Measurements from ENCODE around the genes CCR8, MOBP and MYRIP.

DNA sequence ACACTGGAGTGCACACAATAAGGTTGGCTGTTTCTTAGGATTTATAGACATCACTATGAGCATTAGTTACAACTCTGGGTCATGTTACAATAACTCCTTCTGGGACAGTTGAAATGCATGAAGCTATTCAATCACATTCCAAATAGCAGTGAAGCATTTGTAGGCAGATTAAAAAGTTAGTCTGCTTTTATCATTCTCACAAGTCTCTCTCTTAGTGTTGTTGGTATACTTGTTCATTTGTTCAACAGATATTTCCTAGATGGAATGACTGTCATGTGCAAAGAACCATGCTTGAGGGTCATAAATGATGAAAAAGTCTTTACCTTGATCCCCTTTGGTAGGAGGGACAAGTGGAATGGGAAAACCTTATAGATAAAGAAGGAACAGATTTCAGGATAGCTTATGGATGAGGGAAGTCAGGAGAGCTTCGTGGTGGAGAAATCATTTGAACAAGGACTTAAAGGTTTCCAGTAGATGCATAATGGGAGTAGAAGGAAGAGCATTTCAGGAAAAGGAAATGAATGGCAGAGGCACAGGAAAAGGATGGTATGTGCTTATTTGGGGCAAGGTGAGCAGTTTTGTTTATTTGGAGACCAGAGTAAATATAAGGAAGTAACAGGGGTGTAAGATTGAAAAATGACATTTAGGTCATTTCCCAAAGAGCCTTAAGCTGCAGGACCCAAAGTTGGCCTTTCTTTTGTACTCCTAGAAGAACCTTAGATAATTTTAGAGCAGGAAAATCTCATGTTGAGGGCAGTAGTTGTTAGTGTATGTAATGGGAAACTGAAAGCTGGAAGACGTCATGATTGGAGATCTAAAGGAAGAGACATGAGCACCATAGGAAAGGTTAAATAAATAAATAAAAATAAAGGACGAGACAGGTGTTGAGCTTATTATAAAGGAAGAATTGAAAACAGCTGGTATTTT is 26.9 kb downstream of the GORASP1 start:
CAGE:
- cytosol, long polyA minus RNA, result no peak
- cytosol, long polyA plus RNA, result no peak
- long polyA plus RNA, result no peak
- nucleus, long polyA minus RNA, result no peak
- nucleus, long polyA plus RNA, result no peak

DNA sequence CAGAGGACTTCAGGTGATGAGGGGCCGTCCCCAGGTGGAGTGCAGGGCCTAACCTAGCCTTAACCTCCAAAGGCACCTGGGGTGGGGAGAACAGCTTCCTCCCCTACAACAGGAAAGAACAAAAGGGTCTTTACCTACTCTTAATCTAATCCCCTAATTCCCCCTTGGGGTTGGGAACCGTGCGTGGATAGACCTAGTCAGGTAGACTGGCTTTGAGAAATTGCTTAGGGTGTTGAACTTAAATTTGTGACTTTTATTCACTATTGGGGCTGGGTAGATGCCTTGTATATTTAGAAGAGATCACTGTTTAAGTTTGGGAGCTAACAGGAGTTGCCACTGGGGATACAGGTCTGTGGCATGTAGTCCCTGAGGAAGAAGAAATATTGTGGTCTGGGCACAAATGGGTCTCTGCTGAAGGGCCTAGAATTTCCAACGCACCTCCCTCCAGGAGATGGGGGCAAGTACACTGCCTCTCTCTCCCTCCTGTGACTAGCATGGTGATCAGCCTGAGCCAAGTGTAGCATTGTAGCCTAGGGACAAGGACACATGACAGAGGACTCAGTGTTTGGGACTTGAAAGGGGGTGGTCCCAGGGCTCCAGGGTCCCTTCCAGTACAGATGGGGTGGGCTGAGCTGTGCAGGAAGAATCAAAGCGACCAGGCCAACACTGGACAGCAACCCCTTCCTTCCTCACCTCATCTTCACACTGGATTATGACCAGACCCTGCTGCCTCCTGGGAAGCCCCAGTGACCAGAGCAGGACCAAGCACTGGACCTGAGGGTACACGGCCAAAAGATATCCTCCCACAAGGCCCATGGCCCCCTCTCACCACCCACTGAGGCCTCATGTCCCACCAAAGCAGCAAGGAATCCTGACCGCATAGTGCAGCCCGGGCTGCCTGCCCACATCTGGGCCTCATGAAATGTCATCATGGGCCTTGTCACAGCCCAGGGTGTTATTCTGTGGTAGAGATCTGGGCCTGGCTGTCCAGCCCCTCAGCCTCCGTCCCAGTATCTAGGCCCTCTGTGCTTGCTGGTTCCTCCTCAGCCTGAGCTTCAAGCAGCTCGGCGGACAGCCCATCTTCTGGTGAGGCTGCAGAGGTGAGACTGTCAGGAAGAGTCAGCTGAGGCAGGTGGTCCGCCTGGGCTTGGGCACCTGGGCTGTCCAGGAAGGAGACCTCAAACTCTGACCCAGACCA is 9.7 kb downstream of the GORASP1 start:
CAGE:
- cytosol, long polyA minus RNA, result no peak
- cytosol, long polyA plus RNA, result no peak
- long polyA plus RNA, result no peak
- nucleus, long polyA minus RNA, result no peak
- nucleus, long polyA plus RNA, result no peak

DNA sequence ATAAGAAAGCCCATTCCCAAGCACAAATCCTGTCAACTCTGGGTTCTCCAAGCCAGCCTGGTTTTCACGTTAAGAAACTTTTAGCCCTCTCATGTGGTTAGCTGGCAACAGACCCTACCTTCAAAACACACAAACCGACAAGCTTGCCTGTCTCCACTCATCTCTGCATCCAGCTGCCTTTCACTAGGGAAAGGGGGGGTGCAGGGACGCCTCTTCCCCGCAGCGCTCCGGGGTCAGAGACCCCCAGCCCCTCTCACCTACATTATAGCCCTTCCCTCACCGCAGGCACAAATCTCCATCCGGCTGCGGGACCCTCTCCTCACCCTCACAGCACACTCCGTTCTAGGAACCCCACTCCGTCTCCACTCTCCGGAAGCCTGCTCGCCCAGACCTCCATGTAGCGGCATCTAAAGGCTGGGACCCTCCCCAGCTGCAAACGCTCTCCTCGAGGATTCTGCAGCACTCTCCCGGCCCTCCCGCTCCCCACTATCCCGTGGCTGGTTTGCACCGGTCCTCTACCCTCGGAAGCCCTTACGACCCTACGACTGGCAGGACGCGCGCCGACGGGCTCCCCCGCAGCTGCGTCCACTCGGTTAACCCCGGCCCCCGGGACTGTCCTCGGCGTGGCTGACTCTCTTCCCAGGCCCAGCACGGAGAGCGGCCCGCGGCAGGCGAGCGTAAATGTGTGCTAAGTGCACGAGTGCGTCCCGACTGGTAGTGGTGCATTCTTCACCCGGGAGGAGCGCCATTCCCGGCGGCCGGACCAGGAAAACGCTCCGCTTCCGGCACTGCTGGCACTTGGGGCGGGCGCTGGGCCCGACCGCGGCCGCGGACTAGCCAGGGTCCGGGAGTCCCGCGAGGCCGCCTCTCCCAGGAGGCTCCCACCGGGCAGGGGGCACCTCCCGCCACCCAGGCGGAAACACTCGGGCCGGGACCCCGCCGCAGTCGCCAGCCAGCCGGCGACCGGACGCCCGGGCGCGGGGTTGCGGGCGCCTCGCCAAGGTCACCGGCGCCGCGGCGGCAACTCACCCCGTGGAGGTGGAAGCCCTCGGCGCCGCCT is 647 bp downstream of the GORASP1 start:
CAGE:
- cytosol, long polyA minus RNA, result no peak
- cytosol, long polyA plus RNA, result no peak
- long polyA plus RNA, result no peak
- nucleus, long polyA minus RNA, result no peak
- nucleus, long polyA plus RNA, result no peak

DNA sequence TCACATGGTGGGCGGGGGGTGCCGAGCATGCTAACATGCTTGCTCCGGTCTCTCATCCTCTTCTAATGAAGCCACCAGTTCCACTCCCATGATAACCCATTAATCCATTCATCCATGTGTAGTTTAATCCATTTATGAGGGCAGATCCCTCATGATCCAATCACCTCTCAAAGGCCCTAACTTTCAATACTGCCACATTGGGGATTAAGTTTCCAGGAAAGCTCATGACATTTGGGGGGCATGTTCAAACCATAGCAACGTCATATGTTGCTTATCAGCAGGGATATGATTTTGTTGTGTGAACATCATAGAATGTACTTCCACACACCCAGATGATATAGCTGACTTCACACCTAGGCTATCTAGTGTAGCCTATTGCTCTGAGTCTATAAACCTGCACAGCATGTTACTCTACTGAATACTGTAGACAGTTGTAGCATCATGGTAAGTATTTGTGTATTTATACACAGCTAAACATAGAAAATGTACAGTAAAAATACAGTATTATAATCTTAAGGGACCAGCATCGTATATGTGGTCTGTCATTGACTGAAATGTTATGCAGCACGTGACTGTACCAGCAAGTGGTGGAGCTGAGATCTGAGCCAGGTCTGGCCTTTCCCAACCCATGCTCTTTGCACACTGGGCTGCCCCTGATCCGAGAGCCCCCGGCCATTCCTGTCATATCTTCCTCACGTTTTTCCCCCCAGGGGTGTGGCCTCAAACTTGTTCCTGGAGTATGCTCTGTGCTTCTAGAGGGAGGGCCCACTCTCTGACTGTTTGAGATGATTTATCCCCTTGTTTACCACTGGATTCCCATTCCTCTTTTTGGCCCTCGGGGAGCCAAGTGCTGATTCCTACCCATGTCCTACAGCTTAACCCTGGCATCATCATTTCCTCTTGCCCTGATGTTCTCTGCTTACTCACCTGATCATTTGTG is 21.4 kb downstream of the CSRNP1 start:
CAGE:
- cytosol, long polyA minus RNA, result no peak
- cytosol, long polyA plus RNA, result no peak
- long polyA plus RNA, result no peak
- nucleus, long polyA minus RNA, result no peak
- nucleus, long polyA plus RNA, result no peak

DNA sequence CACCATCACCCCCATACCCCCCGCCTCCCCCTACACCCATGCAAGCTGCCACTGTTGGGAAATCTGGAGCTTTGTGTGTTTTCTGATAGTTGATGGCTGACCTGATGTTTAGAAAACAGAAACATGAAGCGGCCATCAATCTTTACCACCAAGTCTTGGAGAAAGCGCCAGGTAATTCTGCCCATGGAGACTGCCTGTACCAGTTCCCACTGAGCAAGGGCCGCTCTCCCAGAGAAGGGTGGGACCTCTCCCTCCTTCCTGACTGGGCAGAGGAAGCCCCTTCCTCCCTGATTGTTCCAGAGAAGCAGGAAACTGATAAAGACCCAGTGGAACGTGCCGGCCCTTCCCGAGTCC is 18.4 kb downstream of the CSRNP1 start:
CAGE:
- cytosol, long polyA minus RNA, result no peak
- cytosol, long polyA plus RNA, result no peak
- long polyA plus RNA, result no peak
- nucleus, long polyA minus RNA, result no peak
- nucleus, long polyA plus RNA, result no peak

DNA sequence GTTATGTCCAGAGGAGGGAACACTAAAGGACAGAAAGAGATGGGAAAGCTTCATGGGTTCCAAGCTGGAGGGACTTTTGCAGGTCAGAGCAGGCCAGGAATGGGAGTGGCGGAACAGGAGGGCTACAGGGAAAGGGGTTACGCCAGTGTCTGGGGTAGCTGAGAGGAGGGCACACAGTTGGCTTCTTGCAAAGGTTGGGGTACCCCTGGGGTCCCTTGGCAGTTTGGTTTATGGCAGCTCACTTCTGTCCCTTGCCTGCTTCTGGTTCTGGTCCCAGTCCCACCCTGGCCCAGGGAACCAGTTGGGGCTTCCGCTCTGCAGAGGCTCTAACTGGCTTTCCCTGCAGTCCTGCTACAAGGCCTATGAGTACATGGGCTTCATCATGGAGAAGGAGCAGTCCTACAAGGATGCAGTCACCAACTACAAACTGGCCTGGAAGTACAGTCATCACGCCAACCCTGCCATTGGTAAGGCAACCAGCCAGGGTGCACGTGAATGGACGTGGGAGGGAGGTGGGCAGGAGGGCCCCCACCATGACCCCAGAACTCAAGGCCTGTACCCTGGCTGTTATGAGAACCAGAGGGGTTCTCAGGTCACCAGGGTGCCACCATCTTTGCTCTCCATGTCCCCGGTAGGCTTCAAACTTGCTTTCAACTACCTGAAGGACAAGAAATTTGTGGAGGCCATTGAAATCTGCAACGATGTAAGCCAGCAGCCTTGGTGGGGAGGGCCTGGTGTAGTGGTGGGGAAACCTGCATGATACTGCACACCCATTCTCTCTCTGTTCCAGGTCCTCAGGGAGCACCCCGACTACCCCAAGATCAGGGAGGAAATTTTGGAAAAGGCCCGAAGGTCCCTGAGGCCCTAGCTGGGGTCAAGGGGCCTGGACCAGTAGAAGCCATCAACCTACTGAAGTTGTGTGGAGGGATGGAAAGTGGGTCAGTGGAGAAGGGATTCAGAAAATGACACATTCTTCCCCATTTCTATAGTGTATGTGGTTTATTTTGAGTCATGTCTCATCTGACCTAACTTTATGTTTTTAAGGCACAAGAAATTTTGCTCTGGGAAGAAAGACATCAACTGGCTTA is 15.1 kb downstream of the CSRNP1 start:
CAGE:
- cytosol, long polyA minus RNA, result no peak
- cytosol, long polyA plus RNA, result no peak
- long polyA plus RNA, result no peak
- nucleus, long polyA minus RNA, result no peak
- nucleus, long polyA plus RNA, result no peak

CAGE:
- cytosol, long polyA minus RNA, result no peak
- cytosol, long polyA plus RNA, result no peak
- long polyA plus RNA, result no peak
- nucleus, long polyA minus RNA, result no peak
- nucleus, long polyA plus RNA, result no peak
Observed at GRCh38 chr3:39167094-39167716, 13.8 kb upstream of the CSRNP1 start.

GRCh38 chr3:39189937-39190294 is 2.5 kb downstream of the XIRP1 start:
CAGE:
- cytosol, long polyA minus RNA, result no peak
- cytosol, long polyA plus RNA, result no peak
- long polyA plus RNA, result no peak
- nucleus, long polyA minus RNA, result no peak
- nucleus, long polyA plus RNA, result no peak

DNA sequence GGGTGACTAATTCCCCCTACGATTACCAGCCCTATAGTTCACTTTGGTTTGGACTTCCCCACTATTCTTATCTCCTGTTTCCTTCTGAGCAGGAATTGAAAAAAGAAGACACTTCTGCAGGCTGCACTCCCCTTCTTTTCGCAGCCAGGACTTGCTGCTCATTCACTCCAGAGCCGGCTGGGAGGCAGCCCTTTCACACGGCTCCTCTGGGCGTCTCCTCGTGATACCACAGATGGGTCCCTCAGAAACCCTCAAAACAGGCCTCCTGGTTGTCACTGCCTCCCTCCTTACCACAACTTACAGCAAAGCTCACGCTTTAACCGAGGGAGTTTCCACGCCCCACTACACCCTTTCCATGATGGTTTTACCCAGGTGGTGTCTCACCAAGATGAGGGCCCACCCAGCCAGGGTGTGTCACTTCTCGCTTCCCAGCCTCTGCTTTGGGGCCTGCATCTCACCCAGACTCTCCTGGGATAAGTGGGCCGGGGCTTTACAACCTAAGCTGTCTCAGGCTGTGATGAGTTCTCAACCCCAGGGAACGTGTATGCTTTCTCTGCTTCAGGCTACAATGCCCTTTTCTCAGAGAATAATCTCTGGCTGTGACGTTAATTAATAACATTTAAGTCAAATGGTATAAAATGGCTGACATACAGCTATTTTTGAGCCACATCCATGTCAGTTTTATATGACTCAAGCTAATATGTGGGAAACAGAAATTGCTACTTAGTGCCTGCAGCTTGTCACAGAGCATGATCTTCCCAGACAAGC is 11.9 kb downstream of the CX3CR1 start:
CAGE:
- cytosol, long polyA minus RNA, result no peak
- cytosol, long polyA plus RNA, result no peak
- long polyA plus RNA, result no peak
- nucleus, long polyA minus RNA, result no peak
- nucleus, long polyA plus RNA, result no peak

DNA sequence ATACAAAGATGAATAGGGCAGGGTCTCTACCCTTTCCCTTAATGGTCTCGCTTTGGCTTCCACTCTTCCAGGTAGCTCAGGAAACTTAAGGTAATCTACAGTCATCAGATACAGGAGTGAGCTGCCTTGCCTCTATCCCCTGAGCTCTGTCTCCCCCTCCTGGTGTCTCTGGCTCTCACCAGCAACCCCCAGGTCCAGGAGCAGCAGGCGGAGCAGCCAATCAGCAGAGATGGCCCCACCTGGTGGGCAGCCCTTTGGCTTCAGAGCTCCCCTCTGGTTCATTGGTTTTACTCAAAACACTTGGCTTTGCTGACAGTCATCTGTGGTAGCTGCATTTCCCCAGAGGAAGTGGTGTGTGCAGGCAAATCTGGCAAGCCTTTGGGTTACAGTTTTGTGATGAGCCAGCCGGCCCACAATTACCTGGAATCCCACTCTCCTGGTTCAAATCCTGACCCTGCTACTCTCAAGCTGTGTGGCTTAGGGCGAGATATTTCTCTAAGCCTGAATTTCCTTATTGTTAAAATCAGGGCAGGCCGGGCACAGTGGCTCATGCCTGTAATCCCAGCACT is 8.6 kb upstream of the CX3CR1 start:
CAGE:
- cytosol, long polyA minus RNA, result no peak
- cytosol, long polyA plus RNA, result no peak
- long polyA plus RNA, result no peak
- nucleus, long polyA minus RNA, result no peak
- nucleus, long polyA plus RNA, result no peak

GRCh38 chr3:39290141-39290629 is 10.3 kb upstream of the CX3CR1 start:
CAGE:
- cytosol, long polyA minus RNA, result no peak
- cytosol, long polyA plus RNA, result no peak
- long polyA plus RNA, result no peak
- nucleus, long polyA minus RNA, result no peak
- nucleus, long polyA plus RNA, result no peak

DNA sequence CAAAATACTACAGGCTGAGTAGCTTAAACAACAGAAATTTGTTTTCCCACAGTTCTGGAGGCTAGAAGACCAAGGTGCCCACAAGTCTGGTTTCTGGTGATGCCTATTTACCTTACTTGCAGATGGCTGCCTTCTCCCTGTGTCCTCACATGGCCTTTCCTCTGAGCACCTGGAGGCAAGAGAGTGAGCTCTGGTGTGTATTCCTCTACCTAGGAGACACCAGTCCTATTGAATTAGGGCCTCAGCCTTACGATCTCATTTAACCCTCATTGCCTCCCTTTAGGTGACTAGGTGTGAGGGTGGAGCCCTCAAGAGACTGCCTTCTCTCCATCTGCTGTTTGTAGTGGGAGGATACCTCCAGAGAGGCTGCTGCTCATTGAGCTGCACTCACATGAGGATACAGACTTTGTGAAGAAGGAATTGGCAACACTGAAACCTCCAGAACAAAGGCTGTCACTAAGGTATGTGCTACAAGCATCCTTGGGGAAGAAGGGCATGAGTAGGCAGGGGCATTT is at the start of gene CCR8:
Gene CCR8 (plus strand): TSS at position 341 of the 515 bp plus-strand sequence.
CAGE:
- cytosol, long polyA minus RNA, result no peak
- cytosol, long polyA plus RNA, result no peak
- long polyA plus RNA, result no peak
- nucleus, long polyA minus RNA, result no peak
- nucleus, long polyA plus RNA, result no peak

DNA sequence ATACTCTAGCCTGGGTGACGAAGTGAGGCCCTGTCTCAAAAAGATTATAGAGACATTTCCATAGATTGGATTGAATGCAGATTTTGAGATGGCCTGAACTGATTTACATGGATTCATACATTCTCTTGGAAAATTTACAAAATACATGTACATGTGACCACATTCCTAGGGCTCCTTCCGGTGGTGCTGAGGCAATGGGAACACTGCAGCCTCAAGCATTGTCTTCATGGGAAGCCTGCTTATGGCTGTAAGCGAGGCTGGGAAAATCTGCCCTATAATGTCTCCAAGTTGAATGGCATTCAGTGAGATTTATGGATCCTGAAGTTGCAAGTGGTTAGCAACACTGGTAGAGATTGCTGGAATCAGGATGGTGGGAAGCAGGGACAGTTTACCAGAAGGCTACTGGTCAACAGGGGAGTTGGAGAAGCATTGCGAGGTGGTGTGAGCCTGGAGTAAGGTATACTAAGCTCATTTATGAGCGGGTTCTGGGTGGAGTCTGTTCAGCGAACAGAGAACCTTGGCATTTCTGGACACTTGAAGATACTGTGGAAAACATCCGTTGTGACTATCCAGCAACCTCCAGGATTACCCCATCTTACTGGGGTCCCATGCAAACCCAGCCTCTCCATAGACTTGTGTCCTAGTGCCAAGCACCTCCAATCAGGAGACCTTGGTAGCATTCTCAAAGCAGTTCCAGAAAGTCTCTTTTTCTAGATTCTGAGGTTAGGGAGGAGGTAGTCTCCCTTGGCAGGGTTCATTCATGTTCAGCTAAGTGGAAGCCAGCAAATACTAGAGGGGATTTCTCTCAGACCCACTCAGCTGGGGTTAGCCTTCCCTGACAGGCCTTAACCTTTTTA is 7.2 kb downstream of the RPSA start:
CAGE:
- cytosol, long polyA minus RNA, result no peak
- cytosol, long polyA plus RNA, result no peak
- long polyA plus RNA, result no peak
- nucleus, long polyA minus RNA, result no peak
- nucleus, long polyA plus RNA, result no peak

DNA sequence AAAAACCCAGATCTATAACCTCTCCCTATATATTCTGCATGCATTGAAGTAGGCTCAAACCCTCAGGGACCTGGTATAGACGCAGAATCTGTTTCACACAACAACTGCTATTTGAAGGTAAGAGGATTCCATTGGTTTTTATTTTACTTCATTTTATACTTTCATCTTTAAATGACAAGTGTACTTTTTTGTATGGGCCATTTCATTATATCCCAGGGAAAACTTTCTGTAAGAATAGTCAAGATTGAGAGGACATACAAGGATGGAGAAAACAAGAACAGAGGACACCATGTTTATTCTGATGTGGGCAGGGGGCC is at the start of gene MOBP:
Gene MOBP (plus strand): TSS at position 57 of the 317 bp plus-strand sequence.
CAGE:
- cytosol, long polyA minus RNA, result no peak
- cytosol, long polyA plus RNA, result no peak
- long polyA plus RNA, result no peak
- nucleus, long polyA minus RNA, result no peak
- nucleus, long polyA plus RNA, result no peak

DNA sequence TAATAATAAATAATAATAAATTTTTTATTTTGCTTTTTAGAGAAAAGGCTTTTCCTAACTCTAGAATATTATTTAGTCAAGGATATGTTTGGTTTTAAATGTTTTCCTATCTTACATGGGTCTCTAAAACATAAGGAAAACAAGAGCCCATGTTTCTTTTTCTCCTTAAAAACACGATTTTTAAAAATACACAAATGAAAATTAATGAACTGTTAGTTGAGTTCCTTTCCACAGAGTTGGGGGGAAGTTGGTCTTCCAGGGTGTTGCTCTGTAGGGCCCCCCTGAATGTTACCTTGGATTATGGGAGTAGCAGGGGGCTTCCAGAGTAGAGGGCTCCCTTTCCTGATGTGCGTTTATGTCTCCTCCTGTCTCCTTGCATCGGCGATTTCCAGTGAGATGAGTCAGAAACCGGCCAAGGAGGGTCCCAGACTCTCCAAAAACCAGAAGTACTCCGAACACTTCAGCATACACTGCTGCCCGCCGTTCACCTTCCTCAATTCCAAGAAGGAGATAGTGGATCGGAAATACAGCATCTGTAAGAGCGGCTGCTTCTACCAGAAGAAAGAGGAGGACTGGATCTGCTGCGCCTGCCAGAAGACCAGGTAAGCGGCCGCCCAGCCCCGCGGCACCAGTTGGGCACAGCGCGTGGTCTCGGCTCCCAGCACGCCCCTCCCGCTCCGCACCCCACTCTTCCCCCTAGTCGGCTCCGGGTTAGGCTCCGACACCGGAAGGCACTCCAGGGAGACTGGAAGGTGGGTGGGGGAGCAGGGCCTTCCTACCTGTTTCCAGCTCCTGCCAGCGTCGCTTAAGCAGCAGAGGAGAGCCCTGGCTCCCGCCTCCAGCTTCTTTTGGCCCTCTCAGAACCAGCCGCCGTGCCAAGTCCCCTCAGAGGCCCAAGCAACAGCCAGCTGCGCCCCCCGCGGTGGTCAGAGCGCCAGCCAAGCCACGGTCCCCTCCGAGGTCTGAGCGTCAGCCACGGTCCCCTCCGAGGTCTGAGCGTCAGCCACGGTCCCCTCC is 34.5 kb downstream of the MOBP start:
CAGE:
- cytosol, long polyA minus RNA, result no peak
- cytosol, long polyA plus RNA, result no peak
- long polyA plus RNA, result no peak
- nucleus, long polyA minus RNA, result no peak
- nucleus, long polyA plus RNA, result no peak

DNA sequence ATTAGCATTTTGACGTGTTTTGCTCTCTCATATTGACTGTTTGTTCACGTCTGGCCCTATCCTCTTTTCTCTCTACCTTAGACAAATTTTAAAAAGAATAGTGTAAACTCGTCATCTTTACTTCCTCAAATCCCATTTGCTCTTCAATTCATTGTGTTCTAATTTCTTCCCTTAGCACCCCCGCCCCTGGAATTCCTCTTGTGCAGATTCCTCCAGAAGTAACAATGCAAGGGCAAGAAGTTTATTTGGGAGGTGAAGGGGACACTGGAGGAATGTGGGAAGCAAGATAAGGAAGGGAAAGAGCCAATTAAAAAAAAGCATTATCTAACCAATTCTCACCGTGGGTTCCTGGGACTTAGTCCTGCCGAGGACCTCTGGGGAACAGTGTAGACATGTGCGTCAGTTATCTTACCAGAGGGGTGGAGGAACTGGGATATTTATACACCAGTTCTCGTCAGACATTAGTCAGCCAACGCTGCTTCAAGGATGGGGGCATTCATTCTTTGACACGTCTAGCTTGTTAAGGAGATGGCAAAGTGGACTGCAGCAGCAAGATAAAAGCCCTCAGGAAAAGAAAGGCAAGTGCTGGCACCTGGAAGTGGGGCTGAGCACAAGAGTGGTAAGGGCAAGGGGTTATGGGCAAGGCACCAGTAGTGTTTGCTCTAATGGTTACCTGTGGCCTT is 38.8 kb downstream of the MOBP start:
CAGE:
- cytosol, long polyA minus RNA, result no peak
- cytosol, long polyA plus RNA, result no peak
- long polyA plus RNA, result no peak
- nucleus, long polyA minus RNA, result no peak
- nucleus, long polyA plus RNA, result no peak

DNA sequence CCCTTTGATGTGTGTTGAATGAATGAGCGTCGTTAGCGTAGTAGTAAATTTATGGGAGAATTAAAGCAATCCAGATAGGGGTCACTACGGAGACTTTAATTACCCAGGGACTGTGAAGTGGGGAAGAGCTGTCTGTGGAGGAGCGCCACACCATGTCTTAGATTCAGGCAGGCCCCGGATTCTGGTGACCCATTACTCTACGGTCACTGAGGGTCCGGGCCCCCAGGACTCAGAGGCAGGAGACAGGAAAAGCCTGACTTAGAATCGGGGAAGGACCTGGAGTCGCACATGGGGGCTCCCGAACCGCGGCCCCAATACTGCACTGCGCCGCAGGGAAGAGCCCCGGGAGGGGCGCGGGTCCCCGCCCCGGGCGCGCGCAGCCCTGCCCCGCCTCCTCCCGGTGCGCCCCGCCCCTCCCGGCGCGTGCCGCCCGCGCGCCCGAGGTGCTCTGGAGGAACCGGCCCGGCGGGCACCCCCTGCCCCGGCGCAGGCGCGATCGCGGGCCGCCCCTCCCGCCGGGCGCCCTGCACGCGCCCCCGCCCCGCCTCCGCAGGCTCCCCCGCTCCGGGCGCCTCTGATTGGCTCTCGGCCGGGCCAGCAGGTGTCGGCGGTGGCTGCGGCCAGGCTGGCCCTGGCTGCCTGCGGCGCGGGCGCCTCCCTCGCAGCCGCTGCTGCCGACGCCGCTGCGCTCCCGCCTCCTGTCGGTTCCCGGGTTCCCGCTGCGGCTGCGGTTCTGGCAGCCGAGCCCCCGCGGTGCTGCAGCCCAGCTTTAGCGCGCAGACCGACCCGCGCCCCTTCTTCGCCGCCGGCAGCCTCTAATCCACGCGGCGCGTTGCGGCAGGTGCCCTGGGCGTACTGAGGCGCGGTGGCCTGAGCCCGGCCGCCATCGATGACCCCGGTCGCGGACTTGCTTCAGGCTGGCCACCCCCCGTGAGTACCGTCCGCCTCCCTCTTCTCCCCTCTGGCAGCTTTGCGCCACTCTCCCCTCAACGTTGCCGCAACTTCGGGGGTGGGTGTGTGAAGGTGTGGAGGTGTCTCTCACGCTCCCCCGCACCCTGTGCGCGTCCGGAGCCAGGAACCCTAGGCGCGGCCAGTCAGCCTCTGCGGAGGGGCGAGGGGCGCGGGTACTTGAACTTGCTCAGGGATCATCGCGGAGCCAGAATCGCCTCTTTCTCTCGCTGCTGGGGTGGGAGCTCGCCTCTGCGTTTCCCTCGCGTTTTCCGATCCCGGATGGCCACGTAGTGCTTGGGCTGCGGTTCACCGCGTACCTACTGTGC is at the start of gene MYRIP:
Gene MYRIP (plus strand): TSS at position 623 of the 1,277 bp plus-strand sequence.
CAGE:
- cytosol, long polyA minus RNA, result no peak
- cytosol, long polyA plus RNA, result no peak
- long polyA plus RNA, result no peak
- nucleus, long polyA minus RNA, result no peak
- nucleus, long polyA plus RNA, result no peak

DNA sequence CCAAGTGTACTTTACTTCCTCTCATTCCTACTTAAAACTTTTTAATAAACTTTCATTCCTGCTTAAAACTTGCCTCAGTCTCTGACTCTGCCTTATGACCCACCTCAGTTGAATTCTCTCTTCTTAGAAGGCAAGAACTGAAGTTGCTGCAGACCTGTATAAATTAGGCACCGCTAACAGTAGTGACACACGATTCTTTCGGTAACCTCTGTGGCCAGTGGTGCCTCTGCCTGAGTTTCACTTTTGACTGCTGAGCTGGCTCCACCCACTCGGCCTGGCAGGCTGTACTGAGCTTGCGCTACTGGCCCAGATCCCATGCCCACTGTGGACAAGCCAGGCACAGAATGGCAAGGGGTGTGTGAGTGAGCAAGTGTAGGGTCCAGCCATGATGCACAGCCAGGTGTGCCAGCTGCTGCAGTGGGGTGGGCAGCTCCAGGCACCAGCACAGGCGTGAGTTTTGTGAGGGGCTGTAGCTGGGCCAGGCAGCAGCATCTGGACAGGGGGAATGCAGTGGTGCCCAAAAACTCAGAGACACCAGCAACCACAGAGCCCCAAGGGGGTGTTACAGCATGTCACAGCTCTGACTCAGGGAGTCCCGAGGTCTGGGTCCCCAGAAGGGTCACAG is 19.1 kb upstream of the EIF1B start:
CAGE:
- cytosol, long polyA minus RNA, result no peak
- cytosol, long polyA plus RNA, result no peak
- long polyA plus RNA, result no peak
- nucleus, long polyA minus RNA, result no peak
- nucleus, long polyA plus RNA, result no peak

DNA sequence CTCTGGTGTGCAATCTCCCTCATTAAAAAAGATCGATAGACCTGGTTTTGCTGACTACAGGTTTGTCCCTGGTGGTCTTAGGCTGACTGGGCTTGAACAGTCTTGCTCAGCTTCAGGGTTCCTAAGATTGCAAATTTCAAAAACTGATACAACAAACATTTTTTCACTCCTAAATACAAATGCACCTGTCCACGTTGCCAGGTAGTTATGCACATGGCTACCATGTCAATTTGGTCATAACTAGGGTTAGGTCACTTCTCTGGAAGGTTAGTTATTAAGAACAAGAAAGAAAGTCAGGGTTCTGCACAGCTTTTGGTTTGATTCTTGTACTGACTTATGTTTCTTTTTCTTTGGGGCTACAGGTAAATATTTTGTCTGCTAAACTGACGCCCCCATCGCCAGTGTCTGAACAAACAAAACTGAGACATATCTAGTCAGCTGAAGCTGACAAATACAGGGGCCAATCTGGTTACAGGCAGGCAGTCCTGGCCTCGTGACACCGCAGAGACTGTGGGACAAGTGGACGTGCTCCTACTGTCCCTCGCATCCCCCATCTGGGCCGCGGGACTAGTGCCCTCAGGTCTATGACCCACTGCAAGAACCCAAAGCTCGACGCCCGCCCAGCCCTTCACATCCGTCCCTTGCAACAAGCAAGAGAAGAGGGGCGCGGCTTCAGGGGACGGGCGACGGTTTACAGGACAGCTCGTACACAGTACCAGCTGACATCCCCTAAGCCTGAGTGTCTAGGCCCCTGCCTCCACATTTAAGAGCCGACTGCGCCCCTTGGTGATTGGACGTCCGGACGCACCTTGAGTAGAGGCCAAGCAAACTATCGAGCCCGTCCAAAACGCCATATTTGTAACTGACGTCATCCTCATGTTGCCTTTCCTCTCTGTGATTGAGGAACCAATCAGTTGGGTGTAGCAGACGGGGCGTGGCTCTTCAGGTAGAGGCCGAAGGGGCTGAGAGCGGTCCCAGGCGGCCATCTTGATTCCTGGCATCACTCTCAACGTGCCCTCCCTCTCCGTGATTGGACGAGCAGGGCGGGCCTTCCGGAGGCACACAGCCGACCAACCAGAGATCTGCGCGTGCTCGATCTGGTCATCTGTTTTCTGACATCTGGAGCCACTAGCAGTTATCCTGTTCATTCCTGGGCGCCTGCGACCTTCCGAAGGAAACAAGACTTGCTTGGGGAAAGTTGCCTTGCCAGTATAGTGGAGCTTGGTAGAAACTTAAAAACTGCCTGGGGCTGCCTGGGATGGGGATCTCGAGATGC is 4.4 kb upstream of the RPL14 start:
CAGE:
- cytosol, long polyA minus RNA, result start-site peak on the minus strand centred at position 862 of the sequence, 8 bp wide, 17 reads
- cytosol, long polyA plus RNA, result start-site peak on the minus strand centred at position 873 of the sequence, 47 bp wide, 31 and 27 reads in 2 replicates
- long polyA plus RNA, result start-site peak on the minus strand centred at position 864 of the sequence, 24 bp wide, 43 and 53 reads in 2 replicates
- nucleus, long polyA minus RNA, result no peak
- nucleus, long polyA plus RNA, result no peak

DNA sequence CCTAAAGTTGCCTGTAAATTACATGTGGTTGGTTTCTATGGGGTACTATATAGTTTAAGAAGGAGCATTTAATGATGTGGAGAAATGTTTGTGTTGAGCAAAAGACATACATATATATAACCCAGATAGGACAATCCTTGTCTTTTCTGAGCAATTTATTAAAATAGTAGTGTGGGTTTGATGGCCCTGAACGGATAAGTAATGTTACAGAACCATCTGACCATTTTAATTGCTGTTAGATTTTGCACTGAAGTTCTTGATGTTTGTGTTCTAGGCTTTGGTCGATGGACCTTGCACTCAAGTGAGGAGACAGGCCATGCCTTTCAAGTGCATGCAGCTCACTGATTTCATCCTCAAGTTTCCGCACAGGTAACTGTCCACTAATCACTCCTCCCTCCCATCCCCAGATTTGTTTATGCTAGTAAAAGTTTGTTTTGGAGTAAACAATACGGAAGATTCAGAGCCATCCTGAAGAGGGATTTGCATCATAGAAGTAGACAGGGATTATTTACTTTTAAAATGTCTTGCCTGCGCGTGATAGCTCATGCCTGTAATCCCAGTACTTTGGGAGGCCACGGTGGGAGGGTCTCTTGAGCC is 1.3 kb downstream of the RPL14 start:
CAGE:
- cytosol, long polyA minus RNA, result no peak
- cytosol, long polyA plus RNA, result no peak
- long polyA plus RNA, result no peak
- nucleus, long polyA minus RNA, result no peak
- nucleus, long polyA plus RNA, result no peak

Data from keratinocyte (primary cell).